HGPS cell (cell line): ENCODE measurements around a stretch of chr21.

DNA sequence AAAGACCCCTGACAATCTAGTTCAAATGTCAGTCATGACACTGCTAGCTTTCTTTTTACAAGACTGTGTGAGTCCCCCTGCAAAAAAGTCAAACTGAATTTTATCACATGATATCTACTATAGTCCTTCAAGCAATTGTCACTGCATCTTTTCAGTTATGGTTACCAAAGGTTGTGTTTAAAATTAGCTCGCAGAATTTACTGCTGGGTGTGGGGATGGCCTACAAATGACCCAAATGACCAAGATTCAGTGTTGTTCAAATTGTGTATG lies 57.3 kb upstream of the TMPRSS2 start:
- RRBS, result no CpG with 5 or more reads among the region's 1 CpG

GRCh38 chr21:41598678-41599424 lies 90.9 kb upstream of the TMPRSS2 start:
- RRBS, result no CpG with 5 or more reads among the region's 19 CpGs

DNA sequence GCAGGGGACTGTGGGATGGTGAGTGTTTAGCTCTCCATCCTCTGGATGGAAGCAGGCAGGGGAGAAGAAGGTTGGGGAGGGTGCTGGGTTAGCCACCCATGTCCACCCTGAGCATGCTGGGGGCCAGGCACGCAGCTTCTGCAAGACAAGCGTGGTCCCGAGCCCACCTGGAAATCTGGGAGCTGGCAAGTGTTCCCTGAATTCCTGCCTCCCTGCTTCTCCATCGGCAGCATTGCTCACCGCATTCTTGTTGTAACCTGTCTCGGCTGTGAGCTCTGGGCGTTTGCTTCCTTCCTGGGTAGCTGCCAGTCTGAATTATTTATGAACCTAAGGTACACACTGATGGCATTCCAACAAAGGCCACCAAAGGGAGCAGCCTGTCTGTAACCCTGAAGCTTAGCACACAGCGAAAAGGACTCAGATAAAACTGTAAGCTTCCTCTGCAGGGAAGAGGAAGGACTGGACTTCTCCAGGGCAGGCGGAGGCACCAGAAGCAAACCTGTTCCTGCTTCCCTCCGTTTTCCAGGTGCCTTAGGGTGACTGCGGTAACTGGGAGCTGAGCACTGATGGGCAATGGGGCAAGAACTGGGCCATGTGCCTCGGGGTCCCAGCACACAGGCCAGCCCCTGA lies 88.5 kb downstream of the RIPK4 start:
- RRBS, result no CpG with 5 or more reads among the region's 12 CpGs

GRCh38 chr21:41763305-41764076 lies 3.4 kb downstream of the RIPK4 start:
- RRBS, result no CpG with 5 or more reads among the region's 24 CpGs

DNA sequence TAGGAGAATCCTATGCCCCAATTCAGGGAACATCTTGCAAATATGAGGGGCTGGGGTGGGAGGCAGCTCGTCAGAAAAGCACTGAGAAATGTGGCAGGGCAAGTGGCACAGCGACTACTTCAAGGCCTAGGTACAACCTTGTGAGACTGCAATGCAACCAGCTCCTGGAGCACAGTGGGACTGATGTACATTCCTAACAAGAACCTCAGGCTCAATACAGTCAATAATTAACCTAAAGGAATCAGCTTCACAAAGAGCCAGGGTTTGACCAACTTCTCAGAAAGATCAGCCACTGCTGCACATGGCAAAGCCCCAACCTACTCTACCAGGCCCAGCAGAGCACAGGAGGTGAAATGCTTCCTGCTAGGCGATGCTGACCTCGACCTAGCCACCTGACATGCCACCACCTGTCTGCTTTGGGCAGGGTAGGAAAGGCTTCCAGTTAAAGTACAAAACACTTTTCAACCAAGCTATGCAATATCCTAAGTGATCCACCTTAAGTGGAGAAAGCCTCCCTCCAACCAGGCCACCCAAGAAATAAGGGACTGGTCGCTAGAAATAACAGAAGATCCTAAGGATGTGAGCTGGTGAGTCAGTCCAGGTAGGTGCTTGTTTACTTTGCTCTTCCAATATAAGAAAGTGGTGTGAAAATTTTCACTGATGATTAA lies 2.2 kb downstream of the RIPK4 start:
- RRBS, result no CpG with 5 or more reads among the region's 5 CpGs

DNA sequence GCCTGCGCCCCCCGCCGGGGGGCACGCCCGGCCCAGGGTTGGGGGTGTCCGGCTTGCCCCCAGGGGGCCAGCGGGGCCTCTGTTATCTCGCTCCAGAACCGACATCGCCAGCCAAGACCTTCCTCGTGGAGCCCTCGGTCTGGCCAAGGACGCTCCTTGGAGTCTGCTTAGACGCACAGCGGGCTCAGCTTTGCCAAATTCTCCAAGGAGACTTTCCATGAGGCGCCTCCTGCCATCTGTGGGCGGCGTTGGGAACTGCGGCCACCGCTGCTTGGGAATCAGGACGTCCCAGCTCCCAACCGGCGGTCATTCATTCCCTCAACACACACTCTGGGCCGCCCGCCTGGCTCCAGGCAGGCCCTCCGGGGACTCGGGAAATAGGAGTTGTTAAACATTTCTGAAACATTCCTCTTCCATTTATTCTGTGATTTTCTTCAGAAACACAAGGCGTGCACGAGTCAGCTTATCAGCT lies 11.4 kb upstream of the RIPK4 start:
- RRBS, result 2% methylated on average over 5 of the region's 29 CpGs

- RRBS, result no CpG with 5 or more reads among the region's 22 CpGs
These were observed 42.6 kb downstream of the PRDM15 start for GRCh38 chr21:41836382-41837110.

- RRBS, result 3% methylated on average over 32 of the region's 58 CpGs
These were observed 302 bp downstream of the PRDM15 start for GRCh38 chr21:41878879-41879205.

DNA sequence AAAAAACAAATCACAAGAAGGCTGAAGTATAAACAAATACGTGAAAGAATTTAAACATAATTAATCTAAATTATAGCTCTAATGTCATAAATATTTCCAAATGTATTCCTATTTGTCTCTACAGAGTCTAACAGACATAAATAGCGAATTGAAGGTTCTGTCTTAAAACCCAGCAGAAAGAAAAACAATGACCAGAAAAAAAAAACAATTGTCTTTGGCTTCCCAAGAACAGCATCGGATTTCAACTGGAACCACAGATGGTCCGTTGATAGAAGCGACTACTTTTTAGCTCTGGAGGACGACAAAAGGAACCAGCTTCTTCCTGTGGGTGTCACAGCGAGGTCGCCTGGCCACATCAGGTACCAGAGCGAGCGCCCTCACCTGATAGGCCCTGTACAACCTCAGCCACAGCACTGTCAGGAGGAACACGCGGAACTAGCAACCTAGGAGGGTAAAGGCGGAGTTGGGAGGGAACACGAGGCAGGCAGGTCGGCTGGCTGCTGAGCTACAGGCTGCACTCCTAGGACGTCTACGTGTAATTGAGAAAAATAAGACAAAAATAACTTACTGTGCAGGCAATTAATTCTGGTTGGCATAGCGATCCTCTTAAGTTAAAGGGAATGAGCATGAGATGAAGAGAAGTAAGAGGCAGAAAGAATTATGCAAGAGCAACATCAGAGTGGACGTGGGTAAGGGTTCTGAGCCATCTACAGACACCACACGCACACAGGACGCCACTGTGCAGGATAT lies 16.7 kb upstream of the PRDM15 start:
- RRBS, result no CpG with 5 or more reads among the region's 21 CpGs

DNA sequence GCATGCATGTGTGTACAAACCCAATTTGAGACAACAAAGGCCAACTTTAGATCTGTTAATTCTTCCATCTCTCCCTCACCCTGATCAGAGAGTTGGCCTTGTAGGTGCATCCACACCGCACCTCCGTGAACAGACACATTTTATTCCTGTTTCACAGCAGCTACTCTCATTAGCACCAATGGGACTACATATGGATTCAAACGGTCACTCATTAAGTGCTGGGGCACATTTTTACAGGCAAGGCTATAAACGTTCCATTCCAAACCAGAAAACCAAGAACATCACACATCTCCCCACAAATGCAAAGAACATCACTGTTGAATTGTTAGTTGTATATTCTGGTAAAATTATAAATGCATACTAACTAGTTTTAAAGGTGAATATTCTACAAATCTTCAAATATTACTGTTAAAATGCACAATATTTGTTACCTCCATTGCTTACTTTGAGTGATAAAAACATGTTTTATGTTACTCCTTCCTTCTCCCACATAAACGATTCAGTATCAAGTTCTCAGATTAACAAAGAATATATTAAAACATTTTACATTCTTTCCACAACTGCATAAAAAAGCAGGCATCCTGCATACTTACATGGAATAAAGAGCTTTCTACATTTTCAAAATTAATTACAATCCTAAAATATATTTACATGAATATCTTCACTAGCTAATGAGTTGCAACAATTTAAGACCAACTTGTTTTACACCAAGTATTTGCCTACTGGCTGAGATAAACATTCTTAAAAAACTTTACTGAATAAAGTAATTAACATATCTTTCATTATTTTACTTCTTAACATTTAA lies 22.2 kb downstream of the ZBTB21 start:
- RRBS, result no CpG with 5 or more reads among the region's 5 CpGs

DNA sequence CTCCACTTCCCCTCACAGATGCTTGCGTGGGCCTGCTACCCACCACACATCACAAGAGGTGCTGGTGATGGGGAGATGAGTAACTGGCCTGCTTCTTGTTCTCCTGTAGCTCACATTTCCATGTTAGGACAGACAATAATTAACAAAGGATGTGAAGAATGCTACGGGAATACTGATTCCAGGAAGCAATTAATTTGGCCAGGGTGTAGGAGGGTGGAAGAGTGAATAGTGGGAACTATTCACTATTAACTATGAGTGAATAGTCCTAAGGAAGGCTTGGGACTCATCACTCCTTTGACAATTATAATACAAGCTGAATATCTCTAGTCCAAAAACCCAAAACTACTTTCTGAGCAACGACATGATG lies 6.9 kb downstream of the ZBTB21 start:
- RRBS, result no CpG with 5 or more reads among the region's 3 CpGs

DNA sequence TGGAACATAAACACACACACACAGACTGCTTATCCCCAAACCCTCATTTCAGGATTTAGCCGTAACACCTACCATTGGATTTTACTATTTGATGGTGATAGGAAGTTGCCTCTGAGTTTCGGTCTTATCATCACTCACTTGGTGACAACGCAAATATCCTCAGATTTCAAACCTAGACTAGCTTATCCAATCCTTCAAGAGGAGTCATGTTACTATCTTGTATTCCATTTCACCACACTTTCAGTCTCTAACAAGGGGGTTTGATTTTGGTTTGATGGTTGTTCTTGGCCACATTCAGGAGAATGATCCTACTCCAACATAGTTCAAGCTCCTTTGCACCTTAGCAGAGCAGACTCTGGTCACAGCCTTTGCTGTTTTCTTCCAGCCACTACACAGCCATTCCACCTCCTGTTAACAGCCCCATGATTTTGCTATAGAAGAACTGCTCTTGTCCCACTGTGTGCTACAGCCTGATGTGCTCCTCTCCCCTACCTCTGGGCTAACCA lies 5.3 kb downstream of the ZBTB21 start:
- RRBS, result no CpG with 5 or more reads among the region's 3 CpGs

GRCh38 chr21:42012087-42013036 lies 2.2 kb upstream of the ZBTB21 start:
- RRBS, result no CpG with 5 or more reads among the region's 14 CpGs

- RRBS, result no CpG with 5 or more reads among the region's 21 CpGs
These were observed 42.5 kb downstream of the ABCG1 start for GRCh38 chr21:42261372-42261849.

DNA sequence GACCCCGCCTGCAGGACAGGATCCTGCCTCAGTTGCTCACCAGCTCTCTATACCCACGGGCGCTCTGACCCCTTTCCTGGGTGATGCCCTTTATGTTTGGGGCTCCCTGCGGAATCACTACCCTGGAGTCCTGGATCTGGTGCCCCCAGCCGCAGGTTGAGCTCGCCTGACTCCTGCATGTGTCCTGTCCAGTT lies 32.4 kb downstream of the TFF3 start:
- RRBS, result no CpG with 5 or more reads among the region's 6 CpGs

DNA sequence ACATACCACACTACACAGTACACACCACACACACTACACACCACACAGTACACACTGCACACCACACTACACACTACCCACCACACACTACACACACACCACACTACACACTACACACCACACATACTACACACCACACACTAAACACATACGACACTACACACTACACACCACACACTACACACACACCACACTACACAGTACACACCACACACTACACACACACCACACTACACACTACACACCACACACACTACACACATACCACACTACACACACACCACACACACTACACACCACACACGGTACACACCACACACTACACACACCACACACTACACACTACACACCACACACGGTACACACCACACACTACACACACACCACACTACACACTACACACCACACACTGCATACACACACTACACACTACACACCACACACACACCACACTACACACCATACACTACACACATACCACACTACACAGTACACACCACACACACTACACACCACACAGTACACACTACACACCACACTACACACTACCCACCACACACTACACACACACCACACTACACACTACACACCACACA lies 22.3 kb downstream of the TFF3 start:
- RRBS, result no CpG with 5 or more reads among the region's 3 CpGs

DNA sequence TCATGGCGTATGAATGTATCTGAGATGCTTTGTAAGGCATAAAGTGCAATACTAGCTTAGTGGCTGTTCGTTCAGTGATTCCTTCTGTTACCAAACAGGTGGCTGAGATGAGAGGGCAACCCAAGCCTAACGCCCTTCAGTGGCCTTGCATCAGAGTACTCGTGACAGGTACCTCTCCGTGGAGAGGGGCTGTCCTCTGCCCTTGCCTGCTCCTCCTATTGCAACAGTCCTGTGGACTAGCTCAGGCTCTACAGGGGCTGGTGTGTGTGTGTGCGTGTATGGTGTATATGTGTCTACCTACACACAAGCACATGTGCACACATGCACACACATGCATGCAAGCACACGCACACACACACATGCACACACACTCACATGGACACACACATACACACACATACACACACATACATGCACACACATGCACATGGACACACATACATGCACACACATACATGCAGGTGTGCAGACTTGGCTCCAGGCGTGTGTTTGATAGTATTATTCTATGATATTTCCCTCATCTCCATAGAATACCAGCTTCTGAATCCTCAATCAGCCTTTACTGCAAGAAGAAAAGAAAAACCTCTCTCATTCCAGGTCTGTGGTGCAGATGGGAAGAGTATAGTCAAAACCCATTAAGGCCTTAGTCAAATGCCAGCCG lies 15.1 kb downstream of the TFF3 start:
- RRBS, result no CpG with 5 or more reads among the region's 9 CpGs

- RRBS, result 56% methylated on average over 2 of the region's 32 CpGs
These were observed 5.0 kb downstream of the TFF3 start for GRCh38 chr21:42309871-42310978.

DNA sequence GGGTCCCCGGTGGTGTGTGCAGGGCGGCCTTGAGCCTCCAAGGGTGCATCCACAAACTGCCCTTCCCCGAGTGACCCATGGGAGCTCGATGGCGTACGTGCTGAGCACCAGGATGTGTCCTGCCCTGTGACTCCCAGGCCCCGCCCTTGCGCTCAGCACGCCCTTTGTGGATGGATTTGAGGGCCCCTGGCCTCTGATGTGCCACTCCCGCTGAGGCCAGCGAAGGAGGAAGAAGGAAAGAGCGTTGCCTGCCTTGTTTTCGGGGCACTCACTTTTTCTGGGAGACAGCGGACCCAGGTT lies 1.7 kb upstream of the TFF3 start:
- RRBS, result no CpG with 5 or more reads among the region's 14 CpGs

GRCh38 chr21:42388756-42389948 lies 6.7 kb downstream of the TMPRSS3 start:
- RRBS, result 23% methylated on average over 2 of the region's 27 CpGs